ENCODE measurements around the genes SPATA31E1 and SHC3.

- RRBS = 1% methylated on average over 4 of the region's 13 CpGs
These were observed 520 bp upstream of the GAS1 start for GRCh38 chr9:86947799-86948253.

GRCh38 chr9:86948292-86949119 is 1.2 kb upstream of the GAS1 start:
- RRBS = 1% methylated on average over 7 of the region's 37 CpGs

- RRBS = no CpG with 5 or more reads among the region's 35 CpGs
These were observed 94.7 kb upstream of the GAS1 start for GRCh38 chr9:87041771-87042704.

DNA sequence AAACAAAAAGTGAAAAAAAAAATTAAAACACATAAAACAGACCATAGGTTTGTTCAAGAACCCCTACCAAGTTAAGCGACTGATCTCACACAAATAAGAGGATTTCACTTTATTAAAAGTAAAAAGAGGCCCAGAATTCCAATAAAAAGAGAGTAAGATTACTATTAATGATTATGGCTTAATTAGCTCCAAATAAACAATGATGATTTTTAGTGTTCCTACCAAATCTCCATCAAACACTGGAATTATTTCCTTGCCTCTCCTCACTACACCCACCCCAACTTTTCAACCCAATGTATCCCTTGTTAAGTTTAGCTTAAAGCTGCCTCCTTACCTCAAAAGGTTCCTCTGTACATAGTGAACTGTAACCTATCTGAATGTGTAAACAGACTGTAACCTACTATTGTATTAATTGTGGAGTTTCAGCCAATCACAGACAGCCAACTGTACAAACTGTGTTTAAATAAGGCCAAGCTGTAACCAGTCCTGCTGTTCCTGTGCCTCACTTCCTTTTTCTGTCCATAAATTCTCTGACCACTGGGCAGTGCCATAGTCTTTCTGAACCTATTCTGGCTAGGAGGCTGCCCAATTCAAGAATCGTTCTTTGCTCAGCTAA is 74.8 kb upstream of the DAPK1 start:
- RRBS = no CpG with 5 or more reads among the region's 2 CpGs

DNA sequence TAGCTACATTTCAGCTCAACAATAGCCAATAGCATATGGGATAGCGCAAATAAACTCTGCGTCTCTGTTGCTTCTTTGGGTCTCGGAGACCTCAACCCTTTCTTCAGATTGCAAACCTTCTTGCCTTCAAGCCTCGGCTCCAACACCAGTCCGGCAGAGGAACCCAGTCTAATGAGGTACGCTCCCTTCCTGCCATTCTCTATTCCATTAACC is 634 bp upstream of the DAPK1 start:
- RRBS = no CpG with 5 or more reads among the region's 6 CpGs

DNA sequence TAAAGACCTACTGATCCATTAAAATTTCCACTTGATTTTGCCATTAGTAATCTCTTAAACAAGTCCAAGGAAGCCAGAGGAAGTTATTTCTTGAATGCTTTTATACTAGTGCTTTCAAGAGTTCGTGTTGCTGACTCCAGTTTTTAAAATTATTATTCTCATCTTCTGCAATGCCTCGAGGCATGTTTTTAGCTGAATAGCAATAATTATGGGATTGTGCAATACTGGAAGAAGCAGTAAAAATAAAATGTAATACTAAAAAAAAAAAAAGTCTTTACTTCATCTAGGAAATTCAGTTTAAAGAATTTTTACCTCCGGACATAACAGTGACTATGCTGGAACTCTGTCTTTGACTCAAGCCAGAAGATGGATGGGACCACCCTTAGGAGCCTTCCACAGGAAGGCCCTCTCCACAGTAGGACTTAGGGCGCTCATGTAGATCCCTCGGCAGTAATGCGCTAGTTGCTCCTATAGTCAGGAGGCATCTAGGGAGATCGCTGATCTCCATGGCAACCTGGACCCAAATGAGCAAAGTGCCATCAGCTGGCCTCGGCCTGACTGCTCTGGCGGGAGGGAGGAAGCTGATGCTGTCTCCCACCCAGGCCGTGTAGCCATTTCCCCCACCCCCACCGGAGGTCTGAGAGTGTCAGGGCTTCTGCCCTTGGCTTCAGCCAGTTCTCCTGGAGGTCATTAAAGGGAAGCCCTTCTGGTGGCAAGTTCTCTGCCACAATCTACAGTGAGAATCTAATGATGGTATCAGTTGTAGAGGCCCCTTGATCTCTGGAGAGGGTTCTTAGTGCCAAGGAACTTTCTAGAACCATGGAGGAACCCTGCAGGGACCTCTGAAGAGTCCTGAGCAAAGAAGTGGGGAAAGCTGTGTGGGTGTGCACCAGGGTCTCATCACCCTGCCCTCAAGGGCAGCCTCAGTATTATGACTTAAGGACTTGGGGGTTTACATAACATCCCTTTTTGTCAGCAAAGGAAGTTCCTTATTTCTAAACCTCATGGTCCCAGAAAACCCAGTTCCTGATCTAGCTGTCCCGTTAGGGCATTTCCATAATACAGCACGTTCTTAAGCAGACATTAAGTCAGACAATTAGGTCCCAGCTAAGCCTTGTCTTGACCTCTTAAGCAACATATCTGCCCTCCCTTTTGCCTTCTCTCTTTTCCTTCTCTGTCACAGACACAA is 56.9 kb downstream of the DAPK1 start:
- RRBS = no CpG with 5 or more reads among the region's 13 CpGs

GRCh38 chr9:87569573-87570627 is 72.2 kb downstream of the DAPK1 start:
- RRBS = no CpG with 5 or more reads among the region's 6 CpGs

DNA sequence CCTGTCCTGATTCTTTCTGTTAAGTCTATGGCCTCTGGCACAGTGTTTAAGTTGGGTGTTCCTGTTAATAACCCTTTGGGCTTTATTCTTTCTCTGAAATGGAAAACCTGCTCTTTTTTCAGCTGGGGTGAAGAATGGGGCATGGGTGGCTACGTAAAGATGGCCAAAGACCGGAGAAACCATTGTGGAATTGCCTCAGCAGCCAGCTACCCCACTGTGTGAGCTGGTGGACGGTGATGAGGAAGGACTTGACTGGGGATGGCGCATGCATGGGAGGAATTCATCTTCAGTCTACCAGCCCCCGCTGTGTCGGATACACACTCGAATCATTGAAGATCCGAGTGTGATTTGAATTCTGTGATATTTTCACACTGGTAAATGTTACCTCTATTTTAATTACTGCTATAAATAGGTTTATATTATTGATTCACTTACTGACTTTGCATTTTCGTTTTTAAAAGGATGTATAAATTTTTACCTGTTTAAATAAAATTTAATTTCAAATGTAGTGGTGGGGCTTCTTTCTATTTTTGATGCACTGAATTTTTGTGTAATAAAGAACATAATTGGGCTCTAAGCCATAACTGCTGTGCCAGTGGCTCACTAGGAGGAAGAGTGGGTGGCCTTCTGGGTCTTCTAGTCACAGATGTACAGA is 5.1 kb downstream of the CTSL start:
- RRBS = no CpG with 5 or more reads among the region's 9 CpGs

GRCh38 chr9:87882433-87883032 is at the start of gene SPATA31E1:
Gene SPATA31E1 (plus strand): TSS chr9:87882877.
- RRBS = no CpG with 5 or more reads among the region's 5 CpGs

GRCh38 chr9:87886335-87886660 is 3.6 kb downstream of the SPATA31E1 start:
- RRBS = 83% methylated on average over 2 of the region's 6 CpGs

DNA sequence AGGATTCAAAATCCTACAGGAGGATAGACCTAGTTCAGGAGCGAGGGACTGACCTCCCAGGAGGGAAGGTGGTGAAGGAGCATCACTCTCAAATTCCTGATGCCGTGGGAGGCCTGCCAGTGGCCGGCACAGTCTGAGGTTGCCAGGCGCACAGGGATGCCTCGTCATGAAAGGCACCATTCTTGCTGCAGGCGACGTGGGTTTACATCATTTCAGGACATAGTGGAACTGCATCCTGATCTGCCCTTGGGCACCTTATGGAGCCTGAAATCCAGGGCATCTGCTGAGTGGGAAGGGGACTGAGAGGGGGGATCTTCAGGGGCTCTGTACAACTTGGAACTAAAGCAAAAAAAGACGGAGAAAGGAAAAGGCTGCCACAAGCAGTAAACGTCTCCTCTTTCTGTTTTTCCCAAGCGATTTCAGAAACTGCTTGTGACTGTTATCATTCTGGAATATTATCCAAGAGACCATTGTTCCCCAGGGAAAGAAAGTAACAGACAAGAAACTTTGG is 163.2 kb upstream of the S1PR3 start:
- RRBS = no CpG with 5 or more reads among the region's 10 CpGs

- RRBS = no CpG with 5 or more reads among the region's 4 CpGs
These were observed 2.6 kb downstream of the SHC3 start for GRCh38 chr9:89176066-89176329.

- RRBS = 2% methylated on average over 22 of the region's 56 CpGs
These were observed at the start of gene SHC3 for GRCh38 chr9:89178249-89178915. Gene SHC3 (minus strand): TSS chr9:89178818.

DNA sequence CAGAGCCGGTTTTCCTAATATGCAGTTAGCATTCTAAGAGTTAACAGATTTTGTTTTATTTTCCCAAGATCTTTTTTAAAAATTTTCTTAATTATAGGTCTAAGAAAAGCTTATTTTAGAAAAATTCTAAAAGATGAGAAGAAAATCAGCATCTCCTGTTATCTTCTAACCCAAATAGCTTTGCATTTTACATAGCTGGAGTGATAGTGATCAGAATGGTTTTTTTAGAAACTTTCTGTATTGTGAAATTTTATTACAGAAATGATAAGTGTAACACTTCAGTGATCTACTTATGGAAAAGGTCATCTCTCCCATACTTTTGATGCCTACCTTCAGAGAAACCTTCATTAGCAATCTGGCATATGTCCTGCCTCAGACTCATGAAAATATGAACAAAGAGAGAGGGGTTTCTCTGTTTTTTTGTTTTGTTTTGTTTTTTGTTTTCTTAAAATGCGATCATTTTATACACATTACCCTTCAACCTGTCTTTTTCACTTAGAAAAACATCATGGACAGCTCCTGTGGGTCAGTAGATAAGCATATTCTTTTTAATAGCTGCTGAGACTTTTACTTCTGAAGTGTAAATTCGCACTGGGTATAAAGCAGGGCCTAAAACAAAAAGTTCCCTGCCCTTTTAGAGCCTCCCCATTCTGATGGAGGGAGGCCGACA is 18.9 kb downstream of the SECISBP2 start:
- RRBS = no CpG with 5 or more reads among the region's 4 CpGs

GRCh38 chr9:89606511-89607537 is 2.0 kb downstream of the GADD45G start:
- RRBS = no CpG with 5 or more reads among the region's 11 CpGs

DNA sequence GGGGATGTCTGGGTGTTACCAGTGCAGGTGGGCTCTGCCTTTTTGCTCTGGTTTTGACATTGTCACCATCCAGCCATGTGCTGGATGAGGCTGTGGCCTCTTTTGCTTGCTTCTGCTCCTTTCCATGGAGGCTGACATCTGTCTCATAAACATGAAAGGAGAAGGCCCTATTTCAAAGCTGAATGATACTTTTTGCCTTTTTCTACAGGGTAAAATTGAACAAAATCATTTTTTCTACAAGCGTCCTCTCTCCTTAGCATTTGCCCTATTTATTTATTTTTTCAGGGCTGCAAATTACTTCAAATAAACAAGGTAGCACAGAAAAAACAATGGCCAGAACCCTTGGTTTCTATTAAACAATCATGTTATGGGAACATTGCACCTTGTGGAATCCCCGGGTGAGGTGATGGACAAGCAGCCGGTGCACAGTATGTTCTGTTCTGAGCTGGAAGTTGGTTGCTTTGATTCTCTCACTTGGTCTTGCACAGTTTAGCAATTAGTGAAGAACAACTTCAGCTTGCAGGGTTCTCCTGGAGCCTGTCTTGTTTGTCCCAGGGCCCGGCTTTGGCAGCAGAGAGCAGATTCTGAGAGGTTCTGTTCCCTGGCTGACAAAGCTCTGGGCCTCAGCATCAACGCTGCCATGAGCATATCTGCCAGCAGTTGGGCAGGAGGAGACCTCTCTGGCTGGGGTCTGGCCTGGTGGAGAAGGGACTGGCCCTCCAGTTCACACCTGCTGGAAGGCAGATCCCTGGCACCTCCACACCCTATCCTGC is 16.7 kb downstream of the GADD45G start:
- RRBS = no CpG with 5 or more reads among the region's 5 CpGs

DNA sequence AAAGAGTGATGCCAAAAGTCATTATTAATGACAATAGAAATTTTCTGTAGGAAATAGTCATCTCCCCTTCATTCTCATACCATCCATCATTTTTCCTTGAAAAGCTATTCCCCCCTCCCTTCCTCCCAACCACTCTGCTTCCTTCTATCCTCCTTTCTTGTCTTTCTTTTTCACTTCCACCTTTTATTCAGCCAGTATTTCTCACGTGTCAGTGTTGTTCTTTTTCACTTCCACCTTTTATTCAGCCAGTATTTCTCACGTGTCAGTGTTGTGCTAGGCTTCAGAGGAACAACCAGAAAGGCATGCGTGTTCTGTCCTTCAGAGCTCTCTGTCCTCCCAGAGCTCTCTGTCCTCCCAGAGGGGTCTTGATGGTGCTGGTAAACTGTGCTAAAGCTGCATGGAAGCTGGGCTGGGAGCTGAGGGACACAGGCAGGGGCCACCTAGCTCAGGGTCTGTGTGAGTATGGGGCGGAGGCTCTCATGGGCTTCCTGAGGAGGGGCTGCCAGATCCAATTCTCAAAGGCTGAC is 419.6 kb downstream of the GADD45G start:
- RRBS = no CpG with 5 or more reads among the region's 4 CpGs

- RRBS = no CpG with 5 or more reads among the region's 2 CpGs
These were observed 310.4 kb downstream of the DIRAS2 start for GRCh38 chr9:90332139-90332676.

- RRBS = no CpG with 5 or more reads among the region's 18 CpGs
These were observed 209.1 kb downstream of the DIRAS2 start for GRCh38 chr9:90433379-90434029.

GRCh38 chr9:90827529-90828108 is 26.0 kb downstream of the SYK start:
- RRBS = no CpG with 5 or more reads among the region's 7 CpGs

Data from choroid plexus epithelial cell (primary cell).